ENCODE measurements around the gene ERN2.

DNA sequence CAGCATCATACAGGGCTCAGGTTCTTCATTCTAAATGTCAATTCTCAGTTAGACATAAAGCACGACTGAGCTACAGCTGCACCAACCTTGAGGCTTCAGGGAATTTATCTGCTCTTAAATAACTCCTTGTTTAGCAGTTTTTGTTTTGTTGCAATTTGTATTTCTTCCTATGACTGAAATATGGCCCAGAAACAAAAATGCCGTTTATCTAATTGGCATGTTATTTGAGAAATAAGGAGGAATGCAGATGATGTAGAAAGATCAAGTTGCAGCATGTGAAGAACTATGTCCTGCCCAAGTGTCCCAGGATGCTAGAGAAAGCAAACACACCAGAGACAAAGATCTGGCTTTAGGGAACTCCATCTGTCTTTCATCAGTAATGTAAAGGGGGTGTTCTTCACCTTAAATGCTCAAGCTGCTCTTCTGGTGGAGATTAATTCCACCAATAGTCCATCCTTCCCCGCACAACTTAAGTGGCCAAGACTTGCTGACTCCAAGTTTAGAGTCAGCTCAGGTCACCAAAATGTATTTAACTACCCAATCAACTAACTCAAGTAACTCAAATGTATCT lies 29.7 kb downstream of the USP31 start:
- RRBS = no CpG with 5 or more reads among the region's 3 CpGs

DNA sequence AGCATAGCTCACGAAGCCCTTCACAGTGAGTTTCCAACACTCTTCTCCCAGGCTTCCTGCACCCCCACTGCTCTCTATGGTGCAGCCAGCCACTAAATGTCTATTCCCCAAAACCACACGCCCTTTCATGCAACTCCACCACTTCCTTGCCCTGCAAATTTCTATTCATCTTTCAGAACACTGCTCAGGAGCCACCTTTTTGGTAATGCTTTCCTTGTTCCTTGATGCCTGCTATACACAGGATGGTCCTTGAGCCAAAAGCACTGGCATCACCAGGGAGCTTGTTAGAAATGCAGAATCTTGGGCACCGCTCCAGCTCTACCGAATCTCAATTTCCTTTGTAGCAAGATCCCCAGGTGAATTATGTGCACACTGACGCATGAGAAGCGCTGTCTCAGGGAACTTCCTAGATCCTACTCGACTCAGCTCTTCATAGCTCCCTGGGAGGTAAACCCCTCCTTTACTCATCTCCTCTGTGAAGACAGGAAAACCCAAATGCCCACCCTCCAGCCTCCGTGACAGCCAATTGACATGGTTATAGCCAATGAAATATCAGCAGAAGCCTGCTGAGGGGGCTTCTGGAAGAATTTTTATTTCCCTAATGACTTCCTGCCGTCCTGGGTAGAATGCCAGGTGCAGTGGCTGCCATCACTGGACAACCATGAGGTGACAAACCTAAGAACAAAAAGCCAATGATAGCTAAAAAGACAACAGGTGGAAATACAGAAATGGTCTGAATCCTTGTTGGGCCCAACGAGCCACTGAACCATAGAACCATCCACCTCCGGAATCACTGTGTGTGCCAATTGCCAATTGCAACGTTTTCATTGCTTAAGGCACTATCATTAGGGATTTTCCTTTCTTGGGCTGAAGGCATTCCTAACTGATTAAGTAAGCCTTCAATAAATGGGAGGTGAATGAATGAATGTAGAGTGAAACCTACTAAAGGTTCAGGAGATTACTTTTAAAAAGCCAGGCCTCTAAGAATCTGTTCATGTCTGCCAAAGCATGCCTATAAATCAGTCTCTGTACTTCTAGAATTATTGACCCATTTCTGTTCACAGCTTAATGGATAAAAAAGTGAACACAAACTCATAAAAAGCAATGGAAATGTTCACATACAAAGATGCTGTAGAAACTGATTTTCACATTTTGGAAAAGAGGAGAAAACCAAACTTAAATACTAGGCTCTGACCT lies 3.9 kb downstream of the USP31 start:
- RRBS = no CpG with 5 or more reads among the region's 12 CpGs

GRCh38 chr16:23279636-23280250 lies 22.4 kb upstream of the SCNN1B start:
- RRBS = no CpG with 5 or more reads among the region's 13 CpGs

GRCh38 chr16:23538488-23538964 lies 18.6 kb downstream of the EARS2 start:
- RRBS = no CpG with 5 or more reads among the region's 5 CpGs

DNA sequence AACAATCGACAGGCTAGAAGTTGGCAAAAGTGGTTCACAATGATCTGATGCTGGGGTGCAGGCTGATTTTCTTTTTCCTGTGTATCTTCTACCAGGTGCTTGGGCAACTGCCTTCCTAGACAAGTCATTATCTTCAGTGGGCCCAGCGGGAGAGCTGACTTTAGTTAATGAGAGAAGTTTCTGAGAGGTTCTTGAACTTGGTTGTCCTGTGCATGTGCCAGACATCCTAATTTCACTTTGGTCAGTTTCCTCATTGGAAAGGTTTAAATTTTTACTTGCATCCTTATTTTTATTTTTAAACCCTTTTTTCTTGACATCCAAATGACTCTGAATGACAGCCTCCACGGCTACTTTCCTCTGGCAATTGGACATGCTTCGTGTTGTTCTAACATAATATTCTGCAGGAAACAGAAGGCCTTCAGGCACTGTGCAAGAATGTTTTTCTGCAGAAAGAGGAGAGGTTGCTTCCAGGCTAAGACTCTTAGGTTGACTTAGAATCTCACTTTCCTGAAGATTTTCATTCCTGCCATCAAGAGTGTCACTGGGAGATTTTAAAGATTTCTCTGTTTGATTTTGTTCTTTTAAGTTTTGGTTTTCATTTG lies 6.1 kb downstream of the PALB2 start:
- RRBS = no CpG with 5 or more reads among the region's 4 CpGs

- RRBS = no CpG with 5 or more reads among the region's 7 CpGs
Measured at GRCh38 chr16:23640583-23640908, 564 bp downstream of the PALB2 start.

- RRBS = no CpG with 5 or more reads among the region's 8 CpGs
Measured at GRCh38 chr16:23700468-23700886, 12.5 kb downstream of the ERN2 start.

- RRBS = 9% methylated on average over 14 of the region's 48 CpGs
Measured at GRCh38 chr16:23712915-23713514, at the start of gene ERN2. TSS of gene ERN2 (minus strand) at chr16:23713222.

DNA sequence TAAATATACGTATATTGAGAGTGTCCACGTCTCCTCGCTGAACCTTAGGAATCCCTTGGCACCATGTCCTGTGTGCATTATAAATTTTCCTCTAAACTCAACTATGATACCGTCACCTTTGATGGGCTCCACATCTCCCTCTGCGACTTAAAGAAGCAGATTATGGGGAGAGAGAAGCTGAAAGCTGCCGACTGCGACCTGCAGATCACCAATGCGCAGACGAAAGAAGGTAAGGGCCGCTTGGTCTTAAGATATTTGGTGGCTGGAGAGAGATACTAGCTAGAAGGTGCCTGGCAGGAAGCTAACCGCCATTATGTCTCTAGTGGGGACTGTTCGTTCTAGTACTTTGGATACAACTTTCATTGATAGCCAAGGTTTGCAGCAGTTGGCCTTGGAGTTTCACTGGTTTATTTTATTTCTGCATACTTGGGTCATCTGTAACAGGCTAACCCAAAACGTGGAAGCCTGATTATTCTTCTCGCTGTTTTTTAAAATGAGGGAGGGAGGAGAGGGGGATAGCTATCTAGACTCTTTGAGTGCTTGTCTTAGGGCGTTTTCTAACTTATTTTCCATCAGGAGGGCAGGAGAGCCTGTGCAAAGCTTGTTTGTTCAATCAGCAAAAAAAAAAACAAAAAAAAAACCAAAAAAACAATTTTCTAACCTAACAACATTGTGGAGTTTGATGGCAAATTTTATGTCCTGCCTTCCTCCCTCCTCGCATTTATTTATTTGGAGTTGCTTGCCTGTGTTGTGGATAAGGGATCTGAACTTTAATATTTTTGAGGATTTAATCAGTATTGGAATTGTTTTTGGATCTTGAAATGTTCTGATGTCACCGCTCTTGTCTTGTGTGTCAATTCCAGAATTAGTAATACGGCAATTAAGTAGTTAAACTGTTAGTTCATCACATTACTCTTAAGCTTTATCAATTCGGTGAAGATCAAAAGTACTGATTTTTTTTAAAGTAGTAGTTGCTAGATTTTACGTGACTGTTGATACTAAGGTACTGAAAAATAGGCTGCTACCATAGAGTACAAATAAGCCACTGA lies 1.5 kb downstream of the RBBP6 start:
- RRBS = no CpG with 5 or more reads among the region's 20 CpGs

- RRBS = no CpG with 5 or more reads among the region's 5 CpGs
Measured at GRCh38 chr16:24794275-24794812, 51.4 kb upstream of the SLC5A11 start.

DNA sequence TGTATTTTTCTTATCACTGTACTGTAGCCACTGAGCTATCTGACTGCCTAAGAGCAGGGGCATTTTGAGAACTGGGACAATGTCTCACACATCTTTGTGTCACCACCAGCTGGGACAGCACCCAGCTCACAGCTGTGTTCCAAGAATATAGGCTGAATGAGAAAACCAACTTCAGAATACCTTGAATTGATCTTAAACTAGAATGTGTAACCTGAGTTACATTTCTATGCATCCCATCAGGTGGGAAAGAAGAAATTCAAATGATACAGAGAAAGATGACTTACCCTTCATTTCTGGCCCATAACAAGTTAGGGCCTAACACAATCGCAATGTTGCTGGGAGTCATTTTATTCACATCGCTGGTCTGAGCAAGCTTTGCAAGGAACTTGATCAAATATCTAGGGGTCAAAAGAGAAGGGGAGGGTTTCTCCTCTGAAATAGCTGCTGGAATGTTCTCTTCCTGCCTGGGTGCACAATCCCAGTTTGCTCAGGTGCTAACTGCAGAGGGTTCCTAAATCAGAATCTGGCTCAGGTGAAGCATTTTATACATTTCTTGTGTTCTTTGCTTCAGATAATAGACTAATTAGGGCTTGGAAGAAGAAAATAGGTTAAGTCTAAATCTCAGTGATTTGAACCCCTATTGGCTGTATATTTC lies 67.8 kb downstream of the ARHGAP17 start:
- RRBS = no CpG with 5 or more reads among the region's 2 CpGs

GRCh38 chr16:24988504-24989563 lies 26.3 kb downstream of the ARHGAP17 start:
- RRBS = no CpG with 5 or more reads among the region's 9 CpGs

DNA sequence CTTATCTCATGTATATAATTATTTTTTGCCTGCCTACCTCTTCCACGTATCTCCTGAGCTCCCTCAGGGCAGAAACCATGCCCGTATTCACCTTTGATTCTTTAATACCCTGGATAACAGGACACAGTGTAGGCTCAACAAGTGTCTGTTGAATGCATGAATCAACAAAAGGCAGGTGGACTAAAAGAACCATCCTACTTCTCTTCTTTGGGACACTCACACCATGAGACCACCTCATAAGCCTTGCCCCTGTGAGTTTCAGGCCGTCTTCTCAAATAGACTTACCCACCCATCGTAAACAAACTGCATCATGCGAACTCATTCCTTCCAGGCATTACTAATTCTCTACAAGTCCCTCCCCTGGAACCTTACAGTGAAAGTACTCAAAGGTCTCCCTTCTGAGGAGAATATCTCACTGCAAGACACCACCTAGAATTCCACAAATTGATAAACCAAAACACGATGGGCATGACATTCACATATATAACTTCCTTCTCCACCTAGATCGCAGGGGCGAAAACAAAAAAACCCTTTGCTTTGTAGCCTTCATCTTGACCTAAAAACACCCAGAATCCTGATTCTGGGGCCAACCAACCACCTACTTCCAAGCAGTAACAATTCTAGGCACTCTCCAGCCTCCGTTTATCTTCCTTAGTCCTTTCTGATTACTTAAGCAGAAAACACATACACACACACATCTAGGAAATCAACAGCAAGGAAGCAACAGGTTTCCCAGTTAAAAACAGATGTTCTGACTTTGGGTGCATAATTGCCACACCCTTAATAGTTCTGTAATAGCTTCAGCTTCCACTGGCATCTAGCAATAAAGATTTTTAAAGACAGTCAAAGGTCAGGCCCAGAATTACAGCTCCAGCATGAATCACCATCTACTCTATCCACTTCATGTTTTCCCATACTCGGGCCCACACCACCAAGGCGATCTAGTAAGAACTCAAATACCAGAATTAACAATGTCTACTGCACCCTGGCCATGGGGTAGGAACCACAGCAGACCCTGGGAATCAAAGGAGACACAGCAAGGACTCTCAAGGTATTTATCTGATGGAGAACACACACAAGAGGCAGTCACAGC lies 2.8 kb downstream of the ARHGAP17 start:
- RRBS = no CpG with 5 or more reads among the region's 11 CpGs

- RRBS = no CpG with 5 or more reads among the region's 17 CpGs
Measured at GRCh38 chr16:25177988-25178686, 38.6 kb upstream of the AQP8 start.

DNA sequence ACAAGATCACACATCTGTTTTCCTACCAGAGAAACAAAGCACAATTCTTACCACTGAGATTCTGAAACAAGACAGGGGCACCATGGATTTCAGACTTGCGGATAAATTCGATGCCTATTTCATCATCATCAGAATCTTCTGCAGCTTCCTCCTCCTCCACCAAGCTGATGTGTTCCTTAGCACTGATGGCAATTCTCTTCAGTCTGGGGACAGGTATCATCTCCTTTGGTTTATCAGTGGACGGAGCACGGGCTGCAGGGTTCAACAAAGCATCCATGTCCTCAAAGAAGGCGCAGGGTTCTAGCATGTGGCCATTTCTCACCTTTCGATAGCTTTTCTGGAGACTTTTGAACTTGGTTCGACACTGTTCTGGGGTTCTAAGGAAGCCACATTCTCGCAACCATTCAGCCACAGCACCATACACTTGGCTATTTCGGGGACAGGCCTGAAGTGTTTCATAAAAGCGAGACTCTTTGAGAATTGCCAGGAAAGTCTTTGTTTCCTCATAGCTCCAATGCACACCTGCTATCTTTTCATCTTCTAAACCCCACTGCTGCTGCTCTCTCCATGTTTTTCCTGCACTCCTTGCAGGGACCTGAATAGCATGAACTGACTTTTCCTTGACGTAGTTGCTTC lies 10.9 kb downstream of the ZKSCAN2 start:
- RRBS = no CpG with 5 or more reads among the region's 11 CpGs

DNA sequence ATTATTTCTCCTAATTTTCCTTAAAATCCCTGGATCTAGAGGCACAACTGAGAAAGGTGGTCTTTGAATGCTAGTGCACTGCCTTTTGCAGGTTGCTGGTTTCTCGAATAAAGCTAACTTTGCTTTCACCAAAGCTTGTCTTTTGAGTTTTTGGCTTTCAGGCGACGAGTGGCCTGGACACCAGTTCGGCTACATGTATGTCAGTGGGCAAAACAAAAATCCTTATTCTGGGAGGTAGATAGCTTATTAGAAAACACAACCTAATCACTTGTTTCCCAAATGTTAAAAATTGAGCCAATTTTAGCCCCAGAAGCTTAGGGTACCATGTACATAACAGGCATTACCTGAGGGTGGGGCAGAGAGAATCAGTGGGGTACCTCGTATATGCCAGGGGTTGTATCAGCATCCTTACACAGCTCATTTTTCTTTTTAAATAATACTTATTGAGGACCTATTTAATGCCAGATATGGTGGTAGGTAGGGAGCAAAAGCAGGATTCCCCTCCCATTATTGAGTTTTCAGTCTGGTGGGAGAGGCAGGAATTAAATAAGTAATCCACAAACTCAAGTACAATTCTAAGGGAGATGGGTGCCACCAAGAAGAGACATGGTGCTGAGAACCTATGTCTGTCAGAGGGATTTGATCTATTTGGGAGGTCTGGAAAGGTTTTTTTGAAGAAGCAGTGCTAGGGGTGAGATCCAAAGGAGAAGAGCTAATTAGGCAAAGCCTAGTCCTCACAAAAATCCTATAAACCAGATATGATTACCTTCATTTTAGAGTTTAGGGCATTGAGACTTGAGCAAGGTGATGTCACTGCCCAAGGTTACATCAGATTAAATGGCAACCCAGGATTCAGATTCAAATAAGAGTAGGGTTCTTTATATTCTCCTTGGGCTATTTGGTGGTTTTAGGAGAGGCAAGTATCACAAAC lies 3.6 kb upstream of the ZKSCAN2 start:
- RRBS = no CpG with 5 or more reads among the region's 5 CpGs

- RRBS = no CpG with 5 or more reads among the region's 21 CpGs
Measured at GRCh38 chr16:26032641-26033136, 340.9 kb downstream of the HS3ST4 start.

GRCh38 chr16:27211962-27212489 lies 8.7 kb downstream of the KDM8 start:
- RRBS = no CpG with 5 or more reads among the region's 5 CpGs

GRCh38 chr16:27230433-27231354 lies 27.4 kb downstream of the KDM8 start:
- RRBS = no CpG with 5 or more reads among the region's 18 CpGs

DNA sequence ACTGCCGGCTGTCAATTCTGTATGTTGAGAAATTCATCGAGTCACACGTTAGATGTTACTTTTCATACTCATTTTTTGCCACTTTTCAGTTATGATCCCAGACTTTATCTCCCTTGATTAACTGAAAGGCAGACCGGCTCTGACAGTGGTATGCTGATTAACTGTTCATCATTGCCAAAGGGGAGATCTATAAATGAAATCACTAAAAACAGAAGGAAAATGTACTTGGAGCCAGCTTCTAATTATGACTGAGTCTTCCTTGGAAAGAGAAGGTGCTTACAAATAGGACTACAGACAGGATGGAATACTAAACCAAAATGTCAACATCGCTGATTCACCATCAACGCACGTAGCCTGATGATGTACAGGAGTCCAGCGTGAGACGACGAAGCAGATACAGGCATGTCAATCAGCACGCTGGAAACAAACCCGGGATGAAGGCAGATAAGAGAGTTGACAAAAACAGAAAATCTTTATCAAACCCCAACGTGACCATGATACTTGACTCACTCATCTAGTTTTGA lies 22.8 kb downstream of the NSMCE1 start:
- RRBS = no CpG with 5 or more reads among the region's 13 CpGs

Measured in HGPS cell (cell line).